Vein endothelial cell (primary cell): ENCODE measurements around the genes ANKH and FBXL7.

DNA sequence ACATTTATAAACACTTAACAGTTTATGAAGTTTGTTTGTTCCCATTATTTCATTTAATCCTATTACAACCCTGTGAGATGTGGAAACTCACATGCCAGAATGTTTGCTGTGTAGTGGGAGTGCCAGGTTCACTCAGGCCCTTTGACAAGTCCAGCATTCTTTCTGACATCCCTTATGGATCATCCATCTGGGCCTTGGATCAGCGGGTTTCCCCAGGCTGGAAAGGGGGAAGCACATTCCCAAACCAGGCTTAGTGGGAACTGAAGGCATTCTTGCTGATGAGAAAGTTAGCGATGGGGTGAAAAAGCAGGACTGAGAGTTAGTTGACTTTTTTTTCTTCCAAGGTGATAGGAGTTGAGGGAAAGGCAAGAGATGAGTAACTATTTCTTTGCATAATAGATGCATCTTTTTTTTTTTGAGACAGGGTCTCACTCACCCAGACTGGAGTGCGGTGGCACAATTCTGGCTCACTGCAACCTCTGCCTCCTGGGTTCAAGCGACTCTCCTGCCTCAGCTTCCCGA, 128.0 kb upstream of the OTULINL start:
- CAGE, long polyA plus RNA = no peak

DNA sequence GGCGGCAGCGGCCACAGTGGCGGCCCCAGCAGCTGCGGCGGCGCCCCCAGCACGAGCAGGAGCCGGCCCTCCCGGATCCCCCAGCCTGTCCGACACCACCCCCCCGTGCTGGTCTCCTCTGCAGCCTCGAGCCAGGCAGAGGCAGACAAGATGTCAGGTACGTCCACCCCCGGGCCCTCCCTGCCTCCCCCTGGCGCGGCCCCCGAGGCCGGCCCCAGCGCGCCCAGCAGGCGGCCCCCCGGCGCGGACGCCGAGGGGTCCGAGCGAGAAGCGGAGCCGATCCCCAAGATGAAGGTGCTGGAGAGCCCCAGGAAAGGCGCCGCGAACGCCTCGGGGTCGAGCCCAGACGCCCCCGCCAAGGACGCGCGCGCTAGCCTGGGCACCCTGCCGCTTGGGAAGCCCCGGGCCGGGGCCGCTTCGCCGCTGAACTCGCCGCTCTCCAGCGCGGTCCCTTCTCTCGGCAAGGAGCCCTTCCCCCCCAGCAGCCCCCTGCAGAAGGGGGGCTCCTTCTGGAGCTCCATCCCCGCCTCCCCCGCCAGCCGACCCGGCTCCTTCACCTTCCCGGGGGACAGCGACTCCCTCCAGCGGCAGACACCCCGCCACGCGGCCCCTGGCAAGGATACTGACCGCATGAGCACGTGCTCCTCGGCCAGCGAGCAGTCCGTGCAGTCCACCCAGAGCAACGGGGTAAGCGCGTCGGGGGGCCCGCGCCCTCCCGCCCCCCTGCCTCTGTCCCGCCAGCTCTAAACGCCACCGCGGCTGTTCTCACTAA, 93.8 kb upstream of the OTULINL start:
- CAGE, long polyA plus RNA = no peak

- CAGE, long polyA plus RNA = no peak
Observed at GRCh38 chr5:14668235-14668857, 3.8 kb downstream of the OTULIN start.

GRCh38 chr5:14686842-14687787, 22.6 kb downstream of the OTULIN start:
- CAGE, long polyA plus RNA = no peak

GRCh38 chr5:14696038-14696781, 31.7 kb downstream of the OTULIN start:
- CAGE, long polyA plus RNA = no peak

DNA sequence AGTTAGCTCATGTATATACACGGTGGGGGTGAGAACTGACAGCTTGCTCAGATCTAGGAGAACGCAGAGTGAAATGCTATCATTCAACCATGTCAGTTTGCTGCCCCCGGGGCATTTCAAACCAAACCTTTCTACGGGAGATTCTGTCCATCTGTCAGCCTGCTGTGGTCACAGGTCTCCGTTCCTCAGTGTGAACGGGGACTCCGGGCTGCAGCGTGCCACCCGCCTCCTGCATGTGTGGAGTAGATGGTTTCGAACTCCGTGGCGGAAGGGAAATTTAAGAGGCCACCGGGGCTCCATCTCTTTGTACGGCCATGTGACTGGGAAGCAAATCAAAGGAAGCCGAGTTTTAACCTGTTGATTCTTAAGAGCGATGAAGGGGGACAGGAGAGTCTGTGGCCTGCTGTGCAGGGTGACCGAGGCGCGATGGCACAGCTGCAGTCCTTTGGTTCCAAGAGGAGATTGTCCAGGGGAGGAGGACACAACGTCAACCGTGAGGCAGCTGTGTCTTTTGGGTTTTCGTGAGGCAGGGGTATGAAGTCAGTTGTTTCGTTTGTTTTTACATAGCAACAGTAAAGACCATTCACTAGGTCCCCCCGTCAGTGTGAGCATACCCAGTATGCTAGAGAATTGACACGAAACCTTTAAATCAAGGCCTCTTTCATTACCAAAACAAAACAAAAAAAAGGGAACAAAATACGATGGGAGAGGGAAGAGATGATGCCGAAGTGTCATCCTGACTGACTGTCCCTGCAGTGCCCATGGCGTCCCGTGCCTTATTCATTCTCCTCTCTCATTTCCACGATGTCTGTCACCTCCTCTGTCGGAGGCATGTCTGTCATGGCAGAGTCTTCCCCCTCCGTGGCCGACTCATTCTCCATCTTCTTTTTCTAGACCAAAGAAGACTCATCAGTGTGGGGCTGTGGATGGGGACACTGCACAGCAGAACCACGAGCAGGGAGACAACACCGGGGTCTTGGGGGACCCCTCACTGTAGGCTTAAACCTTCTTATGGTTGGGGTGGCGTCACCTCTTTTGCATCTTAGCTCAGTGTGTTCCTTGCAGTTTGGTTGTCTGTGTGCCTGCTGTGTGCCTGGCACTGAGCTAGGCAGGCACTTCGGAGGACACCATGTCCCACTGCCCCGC, 46.3 kb downstream of the OTULIN start:
- CAGE, long polyA plus RNA = no peak

DNA sequence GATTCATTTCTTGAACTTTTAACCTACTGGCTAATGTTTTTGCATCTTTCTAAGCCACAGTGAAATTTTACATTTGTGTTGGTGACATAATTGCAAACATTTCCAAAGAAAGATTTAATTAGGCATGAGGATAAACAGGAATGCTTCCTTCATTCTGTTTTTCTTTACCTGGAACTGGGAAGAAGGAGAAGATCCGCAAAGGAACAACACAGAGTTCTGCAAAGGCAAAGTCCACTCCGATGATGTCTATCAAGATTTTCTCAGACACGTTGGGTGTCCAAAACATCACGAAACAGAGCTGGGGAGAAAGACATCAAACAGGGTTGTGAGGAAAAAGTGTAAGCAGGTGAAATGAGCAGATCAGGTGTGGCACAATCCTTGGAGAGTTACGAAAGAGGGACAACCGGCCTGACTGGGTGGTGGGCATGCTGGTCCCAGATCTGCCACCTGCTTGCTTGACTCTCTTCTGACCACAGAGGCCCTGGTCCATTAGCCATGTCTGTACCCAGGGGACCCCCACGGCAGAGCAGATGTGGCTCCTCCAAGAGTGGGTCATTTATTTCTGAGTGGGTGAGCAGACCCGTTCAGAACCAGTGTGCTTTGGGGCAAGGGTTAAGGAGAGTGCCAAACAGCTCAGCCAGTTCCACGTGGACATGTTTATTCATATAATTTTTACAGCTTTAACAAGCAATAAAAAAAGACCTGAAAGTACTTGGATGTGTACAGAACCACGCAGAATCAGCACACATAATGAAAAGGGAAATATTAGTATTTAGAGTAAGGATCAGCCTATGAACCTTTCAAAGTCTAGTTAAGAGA, 52.2 kb downstream of the OTULIN start:
- CAGE, long polyA plus RNA = no peak

GRCh38 chr5:14817035-14817417, 54.6 kb downstream of the ANKH start:
- CAGE, long polyA plus RNA = no peak

DNA sequence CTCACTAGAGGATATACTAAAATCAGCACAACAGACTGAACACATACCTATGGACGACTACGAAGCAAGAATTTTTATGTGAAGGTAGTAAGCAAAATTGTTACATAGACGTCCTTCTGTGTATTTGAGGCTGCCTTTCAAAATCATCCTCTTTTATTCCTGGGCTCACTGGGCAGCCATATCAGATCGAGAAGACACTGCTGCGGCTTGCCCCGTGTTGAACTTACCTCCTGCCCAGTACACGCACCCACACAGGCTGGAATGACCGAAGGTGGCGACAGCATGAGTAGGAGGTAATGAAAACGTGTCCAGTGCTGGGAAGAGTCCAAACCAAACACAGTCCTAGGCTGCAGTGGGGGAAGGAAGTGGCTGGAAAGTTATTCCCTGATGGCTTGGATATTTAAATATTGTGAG, 41.5 kb downstream of the ANKH start:
- CAGE, long polyA plus RNA = no peak

DNA sequence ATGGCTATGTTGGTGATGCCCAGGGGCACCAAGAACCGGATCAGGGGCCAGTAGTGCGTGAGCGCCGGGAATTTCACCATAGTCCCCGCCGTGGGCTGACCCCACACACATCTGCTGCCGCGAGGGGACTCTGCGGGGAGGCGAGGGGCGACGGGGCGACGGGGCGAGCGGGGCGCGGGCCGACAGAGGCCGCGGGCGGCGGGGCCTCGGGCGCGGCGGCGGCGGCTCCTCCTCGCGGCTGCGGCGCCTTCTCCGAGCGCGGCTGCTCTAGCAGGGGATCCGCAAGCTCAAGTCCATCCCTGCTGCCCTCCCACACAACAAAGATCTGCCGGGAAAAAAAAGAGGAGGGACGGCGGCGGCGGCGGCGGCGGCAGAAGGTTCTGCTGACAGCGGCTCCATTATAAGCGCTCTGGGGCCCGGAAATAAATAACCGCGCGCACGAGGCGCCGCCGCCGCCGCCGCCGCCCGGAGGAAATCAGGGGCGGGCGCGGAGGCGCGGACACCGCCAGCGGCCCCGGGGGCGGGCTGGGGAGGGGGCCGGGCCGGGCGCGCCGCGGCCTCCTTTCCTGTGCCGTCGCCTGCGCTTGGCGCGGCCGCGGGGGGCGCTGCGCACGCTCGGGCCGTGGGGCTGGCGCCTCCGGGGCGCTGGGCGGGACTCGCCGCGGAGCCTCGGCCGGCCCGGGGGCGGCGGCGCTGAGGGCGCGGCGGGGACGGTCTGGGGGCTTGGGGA, at the start of gene ANKH:
ANKH (minus strand) TSS at position 411 of the 730 bp plus-strand sequence.
- CAGE, long polyA plus RNA = no peak

GRCh38 chr5:14872098-14873140, 841 bp upstream of the ANKH start:
- CAGE, long polyA plus RNA = no peak

GRCh38 chr5:14925838-14926312, 54.3 kb upstream of the ANKH start:
- CAGE, long polyA plus RNA = no peak

GRCh38 chr5:15499848-15500382, at the start of gene FBXL7:
Gene FBXL7, plus strand, starts transcription at chr5:15500180.
- CAGE, long polyA plus RNA = no peak

- CAGE, long polyA plus RNA = no peak
Observed at GRCh38 chr5:15706229-15706931, 206.4 kb downstream of the FBXL7 start.

DNA sequence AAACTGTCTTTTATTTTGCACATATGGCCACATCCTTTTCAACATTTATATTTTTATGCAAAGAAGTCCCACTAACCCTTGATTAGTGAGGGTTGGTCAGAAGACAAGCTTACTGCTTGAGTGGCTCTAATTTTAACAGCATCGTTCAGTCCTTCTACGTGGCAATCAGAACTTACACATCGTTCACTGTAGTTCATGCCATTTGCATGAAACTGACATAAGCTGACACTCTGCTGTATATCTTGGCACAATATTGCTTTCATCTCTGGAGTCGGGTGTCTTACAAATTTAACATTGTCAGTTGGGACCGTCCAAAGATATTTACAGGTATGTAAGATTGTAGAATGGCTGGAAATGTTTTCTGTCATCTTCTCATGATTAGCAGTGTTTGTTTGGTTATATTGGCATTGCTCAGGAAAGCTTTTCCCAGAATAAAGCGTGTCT, 50.6 kb downstream of the MARCHF11 start:
- CAGE, long polyA plus RNA = no peak

- CAGE, long polyA plus RNA = no peak
Observed at GRCh38 chr5:16131547-16131953, 48.0 kb downstream of the MARCHF11 start.

- CAGE, long polyA plus RNA = no peak
Observed at GRCh38 chr5:16244295-16244778, 64.7 kb upstream of the MARCHF11 start.

- CAGE, long polyA plus RNA = no peak
Observed at GRCh38 chr5:16457265-16457937, 8.2 kb downstream of the ZNF622 start.

GRCh38 chr5:16467275-16467979, 1.8 kb upstream of the ZNF622 start:
- CAGE, long polyA plus RNA = no peak

DNA sequence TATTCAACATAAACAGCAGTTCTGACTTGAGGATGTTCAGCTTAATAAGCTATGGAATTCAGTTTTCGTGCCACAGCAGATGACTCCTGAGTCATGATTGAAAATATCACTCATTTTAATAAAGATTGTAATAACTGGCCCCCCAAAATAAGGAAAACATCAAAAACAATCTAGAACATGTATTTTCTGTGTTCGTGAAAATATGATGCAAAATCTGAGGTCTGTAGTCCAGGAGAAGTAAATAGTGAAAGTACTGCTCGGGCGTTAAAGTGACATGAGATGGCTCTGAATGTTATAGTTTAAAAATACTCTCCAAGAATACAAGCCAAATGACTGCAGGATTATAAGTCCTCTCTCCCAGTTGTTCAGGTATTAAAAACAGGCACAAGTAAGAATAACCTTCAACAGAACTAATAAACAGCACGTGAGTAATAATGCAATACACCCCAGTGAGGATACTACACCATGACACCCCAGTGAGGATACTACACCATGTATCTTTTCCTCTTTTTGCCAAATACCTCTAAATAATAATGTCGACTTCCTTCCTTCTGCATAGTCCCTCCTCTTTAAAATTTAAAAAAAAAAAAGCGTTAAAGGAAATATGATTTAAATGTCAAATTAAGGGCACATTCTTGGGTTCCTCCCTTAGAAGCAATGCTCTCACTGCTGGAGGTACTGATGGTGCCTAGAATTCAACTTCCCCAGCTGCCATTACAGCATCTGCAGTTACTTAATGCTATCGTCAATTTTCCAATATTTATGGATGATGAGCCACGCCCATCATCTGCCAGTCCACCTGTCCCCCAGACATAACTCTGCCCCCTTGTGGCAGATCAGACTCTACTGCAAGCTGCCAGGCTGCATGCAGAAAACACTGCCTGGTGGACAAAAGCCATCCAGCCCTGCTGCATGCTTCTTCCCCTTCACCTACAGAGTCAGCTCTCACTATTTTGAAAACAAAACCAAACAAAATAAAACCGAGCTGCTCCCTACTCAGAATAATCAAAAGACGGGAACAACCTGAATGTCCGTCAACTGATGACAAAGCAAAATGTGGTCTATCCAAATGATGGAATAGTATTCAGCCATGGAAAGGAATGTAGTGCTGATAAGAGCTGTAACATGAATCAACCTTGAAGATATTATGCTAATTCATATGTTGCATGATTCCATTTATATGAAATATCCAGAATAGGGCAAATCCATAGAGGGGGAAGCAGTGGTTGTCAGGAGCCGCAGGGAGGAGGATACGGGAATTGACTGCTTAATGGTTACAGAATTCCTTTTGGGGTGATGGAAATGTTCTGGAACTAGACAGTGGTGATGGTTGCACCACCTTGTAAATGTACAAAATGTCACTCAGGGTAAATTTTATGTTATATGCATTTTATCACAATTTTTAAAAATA, 66.6 kb downstream of the RETREG1 start:
- CAGE, long polyA plus RNA = no peak